Left common carotid artery plus branches (tissue), 1 donor: Measurements from ENCODE around the gene ADGRV1.

- PRO-cap = no peak
Measured at GRCh38 chr5:87674748-87675074, 262.0 kb upstream of the CCNH start.

- PRO-cap = no peak
Measured at GRCh38 chr5:87899357-87899811, 369.3 kb downstream of the TMEM161B start.

DNA sequence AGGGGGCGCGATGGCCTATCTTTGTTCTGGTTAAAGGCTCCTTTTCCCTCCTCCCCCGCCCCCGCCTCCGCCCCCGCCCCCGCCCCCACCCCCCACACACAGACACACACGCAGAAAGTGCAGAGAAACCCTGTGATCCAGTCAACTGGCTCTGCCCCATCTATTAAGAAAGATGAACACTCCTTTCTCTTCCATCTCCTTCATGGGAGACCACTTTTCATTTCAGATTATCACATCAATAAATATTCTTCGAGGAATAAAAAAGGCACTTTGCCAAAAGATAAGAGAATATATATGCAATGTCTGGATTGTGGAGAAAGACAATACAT is 127.0 kb downstream of the TMEM161B start:
- PRO-cap = no peak

DNA sequence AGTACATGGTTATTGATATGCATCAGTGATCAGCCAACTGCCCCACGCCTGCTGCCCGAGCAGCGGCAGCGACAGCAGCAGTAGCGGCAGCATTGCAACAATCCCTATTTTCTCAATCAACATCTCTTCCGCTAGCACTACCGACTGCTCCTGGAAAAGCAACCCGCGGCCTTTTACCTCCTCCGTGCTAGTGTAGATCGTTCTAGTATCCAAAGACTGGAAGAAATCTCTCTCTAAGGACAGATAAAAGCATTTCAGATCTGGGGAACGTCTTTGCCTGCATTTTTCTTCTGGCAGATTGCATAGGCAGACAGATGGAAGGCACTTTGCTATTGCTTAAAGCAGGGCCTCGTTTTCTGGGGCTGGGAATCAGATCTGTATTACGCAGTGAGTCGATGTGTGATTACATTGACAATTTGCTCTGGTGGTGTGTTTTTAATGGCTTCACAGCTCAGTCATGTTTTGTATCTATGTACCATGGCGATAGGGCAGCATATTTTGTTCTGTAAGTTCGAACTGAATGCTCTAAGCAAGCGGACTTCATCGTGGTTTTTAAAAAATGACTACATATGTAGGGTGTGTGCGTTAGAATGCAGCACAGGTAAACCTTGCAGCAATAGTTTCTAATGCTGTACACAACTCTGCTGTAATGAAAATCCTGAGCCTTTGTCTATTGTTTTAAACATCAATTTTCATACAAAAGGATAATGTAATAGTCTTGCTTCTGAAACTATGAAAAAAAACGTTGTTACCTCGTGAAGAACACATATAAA is 215.1 kb downstream of the MEF2C start:
- PRO-cap = no peak

- PRO-cap = no peak
Measured at GRCh38 chr5:88732139-88732622, 150.8 kb downstream of the MEF2C start.

- PRO-cap = no peak
Measured at GRCh38 chr5:89314344-89314683, 431.3 kb upstream of the MEF2C start.

DNA sequence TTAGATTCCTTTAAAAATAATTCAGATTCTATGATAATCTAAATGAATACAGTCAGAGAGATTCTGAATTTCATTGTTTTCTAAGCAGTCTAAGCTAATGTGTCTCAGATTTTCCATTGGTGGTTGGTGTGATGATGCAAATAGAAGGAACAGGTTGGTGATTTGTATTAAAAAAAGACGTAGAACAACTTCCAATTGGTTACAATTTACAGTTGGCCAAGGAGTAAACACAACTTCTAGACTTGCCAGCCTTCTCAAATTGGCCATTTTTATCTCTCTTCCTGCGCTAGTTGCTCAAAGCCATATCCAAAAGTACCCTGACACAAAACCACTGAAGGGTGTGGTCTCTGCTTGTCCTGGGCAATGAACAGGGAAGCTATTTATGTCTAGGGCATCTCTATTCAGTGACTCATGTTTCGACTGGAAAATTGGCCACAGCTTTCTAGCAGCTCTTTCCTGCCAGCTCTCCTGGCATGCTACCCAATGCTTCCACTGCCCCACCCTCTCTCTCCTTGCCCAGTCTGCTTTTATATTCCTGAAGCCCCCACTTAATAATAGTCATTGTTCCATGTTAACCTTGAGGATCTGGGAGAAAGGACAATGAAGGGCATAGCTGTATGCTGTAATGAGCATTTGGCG is 574.9 kb upstream of the MEF2C start:
- PRO-cap = no peak

GRCh38 chr5:90227567-90228048 is 181.9 kb downstream of the CETN3 start:
- PRO-cap = no peak

- PRO-cap = no peak
Measured at GRCh38 chr5:90558307-90559491, at the start of gene ADGRV1. ADGRV1 (plus strand) TSS chr5:90558797.

- PRO-cap = no peak
Measured at GRCh38 chr5:90871268-90872272, 313.0 kb downstream of the ADGRV1 start.

DNA sequence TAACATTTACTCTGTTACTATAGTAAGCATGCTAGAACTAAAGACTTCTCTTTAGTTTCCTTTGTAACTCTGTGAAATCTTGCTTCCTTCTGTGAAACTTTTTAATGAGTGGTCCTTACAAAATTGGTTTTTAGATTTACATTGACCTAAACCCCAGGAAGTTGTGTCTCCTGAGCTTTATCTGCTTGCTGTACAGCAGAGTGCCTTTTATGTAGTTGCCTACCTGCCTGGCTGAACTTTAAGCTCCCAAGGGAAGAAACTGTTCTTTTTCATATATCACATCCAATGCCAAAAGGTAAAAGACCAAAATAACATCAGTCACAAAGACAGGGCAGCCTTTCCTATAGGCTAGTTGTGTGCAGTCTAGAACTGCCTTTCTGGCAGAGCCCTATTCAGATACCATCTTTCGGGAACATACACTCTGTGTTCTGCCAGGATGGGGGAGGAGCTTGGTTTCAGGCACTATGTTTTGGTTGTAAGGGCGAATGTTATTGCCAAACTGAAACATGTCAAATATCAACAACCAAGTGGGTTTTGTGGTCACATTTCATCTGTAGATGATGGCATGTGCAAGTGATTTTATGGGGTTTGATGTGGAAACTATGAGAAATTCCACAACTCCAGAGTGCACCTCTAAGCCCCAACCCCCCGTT is 314.4 kb downstream of the ADGRV1 start:
- PRO-cap = no peak

GRCh38 chr5:91120343-91120621 is 262.8 kb downstream of the ARRDC3 start:
- PRO-cap = no peak

DNA sequence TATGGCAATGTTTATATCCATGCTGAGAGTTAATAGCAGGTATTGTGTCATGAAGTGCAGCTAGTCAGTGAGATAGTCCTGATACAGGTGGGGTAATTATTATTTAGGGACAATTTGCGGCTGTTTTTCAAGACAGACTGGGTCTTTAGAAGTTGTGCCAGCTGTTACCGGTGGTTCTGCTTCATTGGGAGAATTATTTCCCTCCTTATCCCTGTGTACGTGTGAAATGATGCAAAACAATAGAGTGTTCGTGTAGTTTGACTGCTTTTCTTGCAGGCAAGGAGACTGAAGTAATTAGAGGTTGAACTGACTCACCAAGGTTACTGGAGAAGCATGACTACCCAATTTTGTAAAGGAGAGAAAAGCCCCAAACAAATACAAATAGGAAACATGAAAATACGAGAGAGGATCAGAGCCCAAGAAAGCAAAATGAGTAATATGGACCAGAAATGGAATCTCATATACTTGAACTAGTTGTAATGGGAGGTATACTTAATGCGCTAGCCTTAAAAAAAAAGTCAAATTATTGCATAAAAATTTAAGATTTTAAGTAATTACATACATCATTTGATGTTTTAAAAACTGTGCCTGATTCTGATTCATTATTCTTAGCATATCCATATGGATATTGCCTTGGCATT is 101.6 kb downstream of the ARRDC3 start:
- PRO-cap = no peak

- PRO-cap = no peak
Measured at GRCh38 chr5:91301313-91301996, 81.7 kb downstream of the ARRDC3 start.

DNA sequence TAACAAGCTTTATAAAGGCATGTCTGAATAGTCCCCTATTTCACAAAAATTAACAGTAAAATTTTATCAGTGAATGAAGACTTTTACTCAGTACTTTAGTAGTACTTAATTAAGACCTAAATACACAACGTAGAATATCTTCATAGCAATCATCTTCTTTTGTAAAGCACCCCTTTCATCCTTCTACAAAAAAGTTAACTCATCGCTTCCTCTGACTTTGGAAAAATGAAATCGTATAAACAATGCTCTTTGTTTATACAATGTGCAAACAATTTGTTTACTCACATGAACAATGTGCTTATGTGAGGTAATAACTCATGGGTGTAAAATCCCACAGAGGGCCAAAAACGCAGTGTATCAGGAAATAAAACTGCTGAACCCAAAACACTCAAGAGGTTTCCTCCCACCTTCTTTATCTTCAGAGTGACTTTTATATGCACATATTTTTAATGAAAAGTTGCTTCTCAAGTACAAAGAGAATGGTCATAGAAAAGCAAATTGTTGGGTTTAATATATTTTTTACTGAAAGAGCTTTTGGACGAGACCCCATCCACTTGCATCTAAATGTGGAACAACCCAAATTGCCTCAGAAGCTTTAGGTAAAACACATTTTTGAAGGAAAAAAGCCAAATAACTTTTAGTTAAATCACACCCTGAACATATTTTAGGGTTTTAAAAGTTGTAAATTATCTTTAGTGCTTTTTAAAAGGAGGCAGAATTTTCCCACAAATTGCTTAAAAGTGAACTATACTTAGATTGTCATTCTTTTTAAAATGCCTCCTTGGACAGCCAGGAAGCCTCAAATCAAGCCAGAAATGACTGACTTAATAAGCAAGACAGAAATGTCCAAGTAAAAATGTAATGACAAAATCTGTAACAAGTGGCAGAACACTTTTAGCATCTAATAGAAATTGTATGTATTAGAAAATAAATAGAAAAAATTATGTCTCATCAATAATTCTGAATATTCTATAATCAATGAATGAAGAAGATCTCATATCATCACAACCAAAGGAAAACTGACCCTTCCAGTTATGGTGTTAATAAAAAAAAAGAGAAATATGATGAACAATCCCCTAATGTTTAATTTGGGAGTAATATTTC is 11.1 kb downstream of the ARRDC3 start:
- PRO-cap = no peak

GRCh38 chr5:91381048-91381479 is 2.1 kb downstream of the ARRDC3 start:
- PRO-cap = bidirectional peak, plus-strand start at chr5:91381168, minus-strand start at chr5:91380986

- PRO-cap = no peak
Measured at GRCh38 chr5:91384691-91385103, 1.6 kb upstream of the ARRDC3 start.

DNA sequence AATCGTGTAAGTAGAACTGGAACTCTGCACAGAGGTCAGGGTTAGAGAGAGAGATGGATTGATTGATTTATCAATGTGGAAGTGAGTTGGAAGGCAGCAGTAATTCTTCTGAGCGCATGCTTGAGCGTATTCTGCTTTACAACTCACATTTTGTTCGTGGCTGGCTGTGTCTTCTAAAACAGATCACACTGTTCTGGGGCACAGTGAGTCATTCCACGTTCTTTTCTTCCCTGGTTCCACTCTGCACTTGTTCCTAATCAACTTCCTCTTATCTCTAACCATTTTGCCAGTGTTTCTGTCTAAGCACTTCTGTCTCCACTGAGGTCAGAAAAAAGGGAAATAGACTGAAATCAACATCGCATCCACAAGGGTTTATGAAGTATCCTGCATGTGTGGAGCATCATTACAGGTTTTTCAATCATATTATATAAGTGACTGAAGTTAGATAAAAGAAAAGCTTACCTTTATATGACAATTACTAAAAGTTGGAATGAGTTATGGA is 86.7 kb upstream of the ARRDC3 start:
- PRO-cap = no peak

DNA sequence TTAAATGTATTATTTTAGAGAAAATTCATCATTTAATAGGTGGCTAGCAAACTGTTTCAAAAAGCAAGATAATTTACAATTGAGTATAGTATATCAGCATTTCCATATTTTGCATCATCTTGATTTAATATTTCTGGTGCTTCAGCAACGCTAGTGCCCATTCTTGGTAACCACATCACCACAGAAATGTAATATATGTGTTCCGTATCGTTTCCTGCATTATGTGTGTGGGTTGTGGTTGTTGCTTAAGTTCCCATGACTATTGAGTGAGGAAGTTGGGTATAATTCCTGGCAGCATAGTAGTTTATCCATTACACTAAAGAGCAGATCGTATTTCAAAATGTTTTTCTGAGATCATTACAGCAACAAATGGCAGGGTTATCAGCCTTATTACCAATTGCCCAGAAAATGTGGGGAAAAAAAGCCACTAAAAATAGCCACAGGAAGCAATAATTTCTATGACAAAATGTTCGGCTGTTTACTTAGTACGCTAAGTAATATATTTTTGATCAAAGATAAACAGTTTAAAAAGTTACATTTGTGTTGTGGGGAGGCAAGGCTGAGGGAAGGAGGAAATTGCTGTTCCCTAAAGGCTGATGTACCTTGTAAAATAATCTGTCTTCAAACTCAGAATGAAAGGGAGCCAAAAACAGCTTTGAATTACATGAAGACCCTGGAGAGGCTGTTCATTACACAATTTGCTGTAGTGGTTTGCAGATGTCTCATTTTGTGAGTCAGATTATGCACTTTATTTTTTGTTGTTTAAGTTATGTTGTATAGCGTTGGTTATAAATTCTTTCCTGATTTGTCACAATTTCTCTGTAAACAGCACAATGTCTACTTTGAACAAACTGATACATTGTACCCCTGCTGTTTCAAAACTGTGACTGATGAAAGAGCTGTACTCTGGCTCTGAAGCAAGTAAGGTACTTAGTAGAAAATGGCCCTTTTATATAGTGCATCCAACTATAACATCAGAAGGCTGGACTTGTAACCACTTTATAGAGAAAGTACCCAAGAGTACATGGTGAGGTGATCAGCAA is 1030.6 kb upstream of the NR2F1 start:
- PRO-cap = no peak

- PRO-cap = no peak
Measured at GRCh38 chr5:93410869-93411632, 172.0 kb upstream of the NR2F1 start.